RPMI7951 (cell line): ENCODE data around the genes BSND and PCSK9.

GRCh38 chr1:53526740-53527142 lies 67.5 kb downstream of the DMRTB1 start:
- RAMPAGE, long total RNA, result no peak

DNA sequence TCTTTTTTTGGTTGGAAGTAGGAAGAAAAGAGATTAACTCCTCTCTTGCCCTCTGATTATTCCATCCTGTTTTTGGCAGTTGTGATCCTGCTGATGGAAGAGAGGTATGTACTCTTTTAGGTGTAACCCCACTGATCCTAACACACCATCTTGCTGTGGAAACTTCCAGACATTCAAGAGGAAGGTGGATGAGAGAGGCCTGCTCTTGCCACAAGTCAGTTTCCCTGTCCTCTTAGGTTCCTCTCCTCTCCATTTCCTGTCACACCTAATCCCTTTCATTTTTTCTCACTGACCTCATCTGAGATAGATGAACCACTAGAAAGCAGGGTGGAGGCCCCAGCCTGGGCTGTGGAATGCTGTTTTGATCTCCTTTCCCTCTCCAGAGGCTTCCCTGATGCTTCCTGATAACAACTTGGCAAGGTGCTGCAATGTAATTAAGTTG lies 11.0 kb downstream of the LRRC42 start:
- RAMPAGE, long total RNA, result no peak

- RAMPAGE, long total RNA, result no peak
Measured at GRCh38 chr1:54015908-54017145, 1.7 kb downstream of the LDLRAD1 start.

DNA sequence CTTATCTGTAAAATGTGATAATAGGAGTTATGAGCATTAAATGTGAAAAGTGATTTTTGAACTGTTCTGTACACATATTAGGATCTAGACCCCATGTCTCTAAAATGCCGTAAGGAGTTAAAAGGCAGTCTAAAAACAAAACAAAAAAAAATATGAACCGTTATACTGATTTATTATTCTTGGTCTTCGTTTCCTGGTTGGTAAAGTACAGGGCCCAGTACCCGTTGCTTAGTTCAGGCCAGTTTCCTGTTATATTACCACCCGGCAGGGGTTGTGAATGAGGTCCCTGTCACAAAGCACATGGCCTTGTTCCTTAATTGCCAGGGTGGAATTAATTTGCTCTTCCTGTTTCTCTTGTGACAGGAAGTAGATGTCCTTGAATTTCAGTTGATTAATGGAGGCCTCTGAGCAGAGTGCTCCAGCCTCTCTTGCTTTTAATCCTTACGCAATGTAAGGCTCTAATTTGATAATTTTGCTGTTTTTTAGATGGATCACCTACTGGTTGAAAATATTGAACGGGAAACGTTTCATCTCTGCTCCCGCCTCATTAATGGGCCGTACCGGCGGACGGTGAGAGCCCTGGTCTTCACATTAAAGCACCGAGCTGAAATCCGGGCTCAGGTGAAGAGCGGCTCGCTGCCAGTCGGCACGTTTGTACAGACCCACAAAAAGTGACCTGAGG lies 42.5 kb downstream of the TCEANC2 start:
- RAMPAGE, long total RNA, result no peak

GRCh38 chr1:54120917-54122151 lies 31.5 kb downstream of the CDCP2 start:
- RAMPAGE, long total RNA, result no peak

GRCh38 chr1:54218142-54218463 lies 18.1 kb downstream of the MRPL37 start:
- RAMPAGE, long total RNA, result no peak

- RAMPAGE, long total RNA, result no peak
Measured at GRCh38 chr1:54249753-54250583, 50.0 kb downstream of the MRPL37 start.

DNA sequence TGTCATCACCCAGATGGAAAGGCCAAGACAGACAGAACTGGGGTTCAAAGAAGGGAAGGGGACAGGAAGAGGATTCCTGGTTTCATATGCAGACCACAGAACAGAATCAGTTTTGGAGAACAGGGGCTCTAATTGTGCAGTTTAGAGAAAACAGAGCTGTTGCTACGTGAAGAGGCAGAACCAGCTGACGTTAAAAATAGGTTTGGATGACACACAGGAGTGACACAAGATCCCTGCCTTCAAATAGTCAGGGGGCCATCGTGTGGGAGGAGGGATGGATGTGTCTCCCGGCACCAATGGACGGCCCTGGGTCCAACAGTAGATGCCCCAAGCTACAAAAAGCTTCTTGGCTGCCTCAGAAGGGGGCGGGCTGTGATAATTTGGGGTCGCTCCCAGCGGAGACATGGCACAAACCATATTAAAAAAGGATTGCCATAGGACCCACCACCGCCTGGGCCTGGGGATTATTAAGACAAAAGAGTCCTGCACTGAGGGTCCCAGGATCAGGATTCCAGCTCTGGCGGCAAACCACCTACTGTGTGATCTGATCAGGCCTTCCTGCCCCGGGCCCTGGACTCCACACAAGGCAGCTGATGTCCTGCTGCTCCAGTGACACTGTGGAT lies 87.9 kb downstream of the MRPL37 start:
- RAMPAGE, long total RNA, result no peak

DNA sequence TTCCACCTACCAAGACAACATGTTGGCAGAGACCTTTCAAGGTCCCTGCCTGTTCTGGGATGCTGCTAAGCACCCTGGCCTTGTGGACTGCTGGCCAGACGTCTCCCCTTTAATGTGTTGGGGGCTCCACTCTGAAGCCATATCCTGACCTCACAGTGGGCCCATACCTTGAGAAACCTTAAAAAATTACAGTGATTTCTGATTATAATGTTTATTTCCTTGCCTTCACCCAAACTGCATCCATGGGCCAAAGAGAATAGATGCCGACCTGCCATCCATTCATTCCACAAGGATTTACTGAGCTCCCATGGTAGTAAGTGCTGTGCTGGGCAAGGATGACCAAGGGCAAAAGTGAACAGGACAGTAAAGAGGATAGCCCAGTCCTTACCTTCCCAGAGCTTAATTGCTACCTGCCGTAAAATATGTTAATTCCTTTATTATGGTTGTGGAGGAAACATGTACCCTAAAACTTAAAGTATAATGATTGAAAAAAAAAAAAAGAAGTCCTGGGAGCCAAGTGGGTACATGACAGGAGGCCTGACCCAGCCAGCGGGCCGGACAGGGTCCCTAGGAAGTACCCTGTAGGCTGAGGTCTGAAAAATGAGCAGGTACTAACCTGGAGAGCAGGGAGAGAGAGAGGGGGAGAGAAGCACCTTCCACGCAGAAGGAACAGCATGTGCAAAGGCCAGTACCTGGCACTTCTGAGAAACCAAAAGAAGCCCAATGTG lies 141.4 kb downstream of the MRPL37 start:
- RAMPAGE, long total RNA, result no peak

DNA sequence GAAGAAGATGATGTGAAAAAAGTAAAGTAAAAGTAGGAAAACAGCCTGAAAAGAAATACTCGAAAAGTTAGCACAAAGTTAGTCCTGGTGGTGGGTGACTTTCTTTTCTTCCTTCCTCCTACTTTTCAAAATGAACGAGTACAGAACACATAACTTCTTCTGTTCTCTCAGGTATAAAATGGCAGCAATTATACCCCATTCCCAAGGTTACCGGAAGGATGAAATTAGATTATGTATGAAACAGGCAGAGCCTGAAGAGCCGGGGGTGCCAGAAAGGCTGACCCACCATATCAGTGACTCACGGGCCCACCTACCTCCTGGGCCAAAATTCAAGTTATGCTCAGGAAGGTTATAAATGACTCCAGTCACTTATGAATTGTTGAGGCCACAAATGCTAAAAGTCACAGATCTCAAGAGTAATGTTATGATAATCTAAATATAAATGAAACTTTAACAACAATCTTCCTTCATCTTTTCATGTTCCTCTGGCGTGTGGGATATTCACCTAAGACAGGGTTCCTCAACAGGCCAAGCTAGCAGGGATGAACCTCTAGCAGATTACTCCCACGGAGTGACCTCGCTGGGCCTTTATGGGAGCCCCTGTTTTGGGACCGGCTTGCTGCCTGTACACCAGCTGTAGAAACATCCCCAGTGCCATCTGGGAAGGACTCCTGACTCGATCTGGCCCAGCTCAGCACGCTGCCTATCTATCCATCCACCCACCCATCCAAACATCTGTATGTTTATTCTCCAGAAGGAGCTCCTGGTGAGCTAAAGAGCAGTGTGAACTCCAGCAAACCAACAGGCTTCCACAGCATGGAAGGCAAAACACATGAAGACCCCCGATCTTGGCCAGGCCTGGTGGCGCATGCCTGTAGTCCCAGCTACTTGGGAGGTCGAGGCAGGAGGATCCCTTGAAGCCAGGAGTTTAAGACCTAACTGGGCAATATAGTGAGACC lies 151.5 kb downstream of the MRPL37 start:
- RAMPAGE, long total RNA, result no peak

GRCh38 chr1:54372955-54373651 lies 173.1 kb downstream of the MRPL37 start:
- RAMPAGE, long total RNA, result no peak

DNA sequence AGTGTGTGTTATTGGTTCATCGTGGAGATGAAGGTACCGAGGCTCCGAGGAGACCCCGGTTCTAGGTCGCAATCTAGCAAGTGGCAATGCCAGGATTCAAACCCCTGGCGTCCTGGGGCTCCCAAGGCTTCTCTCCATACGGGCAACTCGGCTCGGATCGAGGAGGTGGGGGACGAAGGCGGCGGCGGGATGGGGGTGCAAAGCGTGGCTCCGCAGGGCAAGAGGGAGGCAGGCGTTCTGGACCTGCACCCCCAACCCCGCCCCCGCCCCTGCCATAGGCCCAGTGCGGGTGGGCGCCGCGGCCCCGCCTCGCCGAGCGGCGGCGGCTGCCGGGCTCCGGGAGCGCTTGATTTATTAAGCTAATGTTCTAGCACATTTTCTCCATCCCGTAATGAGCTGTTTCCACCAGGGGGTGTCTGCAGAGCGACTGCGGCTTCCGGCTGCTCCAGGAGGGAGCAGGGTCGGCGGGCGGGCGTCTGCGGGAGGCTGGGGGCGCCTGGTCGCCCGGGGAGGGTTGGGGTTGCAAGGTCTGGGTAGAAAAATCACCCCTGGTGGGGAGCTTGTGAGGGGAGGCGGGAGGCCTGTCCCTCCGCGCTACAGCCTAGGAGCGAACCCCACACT lies 48.7 kb upstream of the ACOT11 start:
- RAMPAGE, long total RNA, result no peak

GRCh38 chr1:54514136-54514579 lies 33.9 kb upstream of the ACOT11 start:
- RAMPAGE, long total RNA, result no peak

GRCh38 chr1:54945557-54945869 lies 34.9 kb upstream of the TMEM61 start:
- RAMPAGE, long total RNA, result no peak

- RAMPAGE, long total RNA, result no peak
Measured at GRCh38 chr1:54998644-54998953, at the start of gene BSND. Gene BSND (plus strand): TSS chr1:54998933.

- RAMPAGE, long total RNA, result no peak
Measured at GRCh38 chr1:55038990-55039994, at the start of gene PCSK9. Gene PCSK9 (plus strand): TSS chr1:55039548.

DNA sequence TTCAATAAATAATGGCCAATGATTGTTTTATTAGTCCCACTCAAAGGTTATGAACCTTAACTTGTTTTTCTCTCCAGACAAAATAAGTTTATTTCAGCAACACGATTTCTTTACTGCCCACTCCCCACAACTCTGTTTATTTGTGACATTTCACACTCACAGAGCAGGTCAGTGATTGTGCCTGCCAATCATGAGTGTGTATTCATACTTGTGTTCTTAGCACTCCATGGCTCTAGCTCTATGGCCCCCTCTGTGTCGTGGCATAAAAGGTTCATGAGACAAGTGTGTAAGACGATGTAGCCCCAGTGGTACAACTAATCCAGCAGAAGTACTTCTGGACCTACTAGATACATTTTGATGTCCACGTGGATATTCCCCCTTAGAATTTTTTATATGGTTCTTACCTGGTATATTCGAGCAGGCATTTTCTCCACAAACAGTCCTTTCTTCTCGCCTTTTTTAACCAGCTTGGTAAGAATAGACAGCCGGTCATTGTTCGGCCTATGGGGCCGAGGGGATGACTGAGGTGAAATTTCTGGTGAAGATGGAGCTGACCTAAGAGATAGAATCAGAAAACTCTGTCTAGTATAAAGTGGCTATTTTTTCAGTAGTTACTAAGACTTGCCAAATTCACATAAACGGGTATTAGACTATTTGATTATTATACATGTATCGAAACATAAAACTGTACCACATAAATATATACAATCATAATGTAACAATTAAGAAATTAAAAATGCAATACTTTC lies 54.4 kb downstream of the PCSK9 start:
- RAMPAGE, long total RNA, result no peak

GRCh38 chr1:55134102-55134860 lies 80.9 kb downstream of the USP24 start:
- RAMPAGE, long total RNA, result no peak

- RAMPAGE, long total RNA, result no peak
Measured at GRCh38 chr1:55275033-55275902, 60.1 kb upstream of the USP24 start.

GRCh38 chr1:55375402-55375639 lies 160.2 kb upstream of the USP24 start:
- RAMPAGE, long total RNA, result no peak